ENCODE measurements around a stretch of chr3.

GRCh38 chr3:69111527-69111726, 11.0 kb downstream of the LMOD3 start:
- RRBS = no CpG with 5 or more reads among the region's 1 CpG

DNA sequence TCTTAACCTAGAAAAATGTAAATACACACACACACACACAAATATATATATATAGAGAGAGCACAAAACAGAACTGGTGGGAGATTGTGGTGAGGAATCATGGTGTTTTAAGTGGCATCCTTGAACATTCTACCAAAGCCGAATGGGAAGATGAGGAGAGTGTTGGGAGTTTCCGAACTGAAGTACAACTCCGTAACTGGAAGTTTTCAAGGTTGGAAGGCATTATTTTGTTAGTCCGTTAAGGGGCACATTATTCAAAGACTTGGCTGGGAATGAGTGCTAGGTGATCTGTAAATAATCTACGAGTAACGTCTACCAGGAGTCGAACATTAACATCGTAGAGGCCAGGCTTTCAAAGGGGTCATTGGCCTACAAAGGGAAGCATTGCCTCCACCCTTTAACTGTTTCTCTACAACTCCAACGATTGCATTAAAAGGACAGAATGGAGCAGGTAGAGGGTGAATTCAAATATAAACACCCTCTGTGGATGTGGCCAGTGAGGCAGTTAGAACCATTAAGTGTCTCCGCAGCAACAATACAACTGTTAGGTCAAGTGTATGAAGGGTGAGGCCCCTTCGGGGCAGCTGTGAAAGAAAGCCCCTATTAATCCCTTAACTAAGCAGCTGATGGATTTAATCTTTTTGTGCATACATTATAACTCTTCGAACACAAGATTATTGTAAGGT, 126.0 kb upstream of the LMOD3 start:
- RRBS = no CpG with 5 or more reads among the region's 12 CpGs

DNA sequence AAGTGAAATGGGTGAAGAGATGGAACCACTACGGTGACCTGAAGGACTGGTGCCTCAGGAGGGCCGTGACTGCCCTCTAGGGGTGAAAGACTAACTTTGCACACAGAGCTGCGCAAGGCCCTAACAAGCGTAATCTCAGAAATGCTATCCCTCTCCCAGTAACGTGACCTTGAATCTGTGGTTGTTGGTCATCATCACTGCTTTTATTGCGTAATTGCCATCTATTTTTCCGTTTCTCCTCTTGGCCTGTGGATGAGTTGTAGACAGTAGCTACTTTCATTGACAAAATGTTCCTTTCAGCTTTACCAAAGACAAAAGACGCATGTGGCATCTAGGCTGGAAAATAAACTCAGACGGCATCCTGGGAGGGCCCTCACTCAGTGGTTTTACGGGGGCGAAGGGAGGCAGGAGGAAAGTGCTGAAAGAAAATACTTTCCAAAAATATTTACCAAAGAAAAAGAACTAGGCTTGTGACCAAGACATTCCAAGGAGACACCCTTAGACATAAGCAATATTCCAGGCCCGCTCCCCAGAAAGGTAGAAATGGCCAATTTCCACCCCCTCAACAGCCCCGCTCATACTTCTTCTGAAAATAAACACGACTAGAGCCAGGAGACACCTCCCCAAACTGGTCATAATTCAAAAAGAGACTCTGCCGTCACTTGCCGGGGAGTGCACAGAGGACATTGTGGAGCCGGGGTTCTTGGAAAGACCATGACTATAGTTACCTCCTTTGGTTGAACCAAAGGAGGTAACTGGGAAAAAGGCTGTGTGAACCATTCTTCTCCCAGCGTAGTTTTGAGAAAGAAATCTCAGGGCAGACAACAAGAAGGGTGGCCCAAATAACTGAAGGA, 79.2 kb downstream of the FRMD4B start:
- RRBS = no CpG with 5 or more reads among the region's 18 CpGs

- RRBS = no CpG with 5 or more reads among the region's 7 CpGs
These were observed 99.0 kb upstream of the FRMD4B start for GRCh38 chr3:69484707-69485503.

GRCh38 chr3:69540927-69541579, 155.2 kb upstream of the FRMD4B start:
- RRBS = no CpG with 5 or more reads among the region's 22 CpGs

GRCh38 chr3:69757158-69757784, 18.0 kb downstream of the MITF start:
- RRBS = no CpG with 5 or more reads among the region's 4 CpGs

DNA sequence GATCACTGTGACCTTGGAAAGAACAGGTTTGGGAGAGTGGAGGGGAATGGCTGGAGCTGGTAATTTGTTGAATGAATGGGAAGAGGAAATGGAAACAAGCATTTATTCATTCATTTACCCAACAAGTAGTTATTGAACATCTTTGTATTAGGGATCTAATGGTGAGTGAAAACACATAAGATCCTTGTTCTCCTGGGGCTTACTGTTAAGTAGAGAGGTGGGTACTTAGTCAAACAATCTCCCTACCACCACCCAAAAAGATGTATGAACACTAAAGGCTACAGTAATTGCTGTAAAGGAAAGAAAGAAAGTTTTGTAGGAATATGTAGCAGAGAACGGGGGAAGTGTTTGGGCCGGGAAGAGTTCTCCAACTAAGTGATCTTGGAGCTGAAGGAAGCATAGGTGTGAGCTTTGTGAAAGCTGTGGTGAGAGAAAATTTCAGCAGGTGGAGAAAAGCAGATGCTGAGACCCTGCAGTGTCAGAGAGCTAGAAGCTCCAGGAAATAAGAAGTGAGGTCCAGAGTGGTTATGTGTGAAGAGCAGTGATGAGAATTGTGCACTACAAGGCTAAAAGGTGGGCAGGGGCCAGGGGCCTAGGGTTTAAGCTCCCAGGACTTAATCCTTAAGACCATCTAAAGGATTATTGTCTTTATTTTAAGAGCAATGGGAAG, 159.6 kb downstream of the MITF start:
- RRBS = no CpG with 5 or more reads among the region's 2 CpGs

DNA sequence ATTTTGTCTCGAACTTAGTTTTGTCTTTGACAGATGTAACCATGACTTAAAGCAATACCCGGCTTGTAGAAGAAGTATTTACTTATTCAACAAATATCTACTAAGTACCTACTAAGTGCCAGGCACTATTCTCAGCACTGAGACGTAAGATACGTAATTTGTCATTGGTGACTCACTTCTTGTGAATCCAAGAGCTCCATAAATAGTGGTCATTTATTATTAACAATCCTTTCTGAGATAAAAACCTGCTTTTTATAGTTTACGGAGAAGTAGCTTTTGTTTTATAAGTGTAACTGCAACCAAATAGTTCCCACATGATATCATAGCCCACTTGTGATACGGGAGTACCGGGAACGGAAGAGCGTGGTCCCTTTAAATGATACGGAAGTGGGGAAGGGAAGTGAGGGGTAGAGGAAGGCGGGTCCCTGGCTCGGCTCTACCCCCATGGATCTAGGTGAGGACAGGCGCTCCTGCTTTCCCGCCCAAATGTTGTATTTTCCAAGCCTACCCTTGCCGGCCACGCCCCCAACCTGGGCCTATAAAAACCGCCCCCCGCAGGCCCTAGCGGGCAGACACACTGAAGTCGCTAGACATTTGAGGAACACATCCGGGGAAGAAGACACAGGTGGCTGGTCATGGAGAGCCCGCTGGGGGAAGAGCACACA, 260.0 kb downstream of the MITF start:
- RRBS = 32% methylated on average over 6 of the region's 22 CpGs

- RRBS = no CpG with 5 or more reads among the region's 3 CpGs
These were observed 519.9 kb upstream of the MDFIC2 start for GRCh38 chr3:70832298-70832772.

DNA sequence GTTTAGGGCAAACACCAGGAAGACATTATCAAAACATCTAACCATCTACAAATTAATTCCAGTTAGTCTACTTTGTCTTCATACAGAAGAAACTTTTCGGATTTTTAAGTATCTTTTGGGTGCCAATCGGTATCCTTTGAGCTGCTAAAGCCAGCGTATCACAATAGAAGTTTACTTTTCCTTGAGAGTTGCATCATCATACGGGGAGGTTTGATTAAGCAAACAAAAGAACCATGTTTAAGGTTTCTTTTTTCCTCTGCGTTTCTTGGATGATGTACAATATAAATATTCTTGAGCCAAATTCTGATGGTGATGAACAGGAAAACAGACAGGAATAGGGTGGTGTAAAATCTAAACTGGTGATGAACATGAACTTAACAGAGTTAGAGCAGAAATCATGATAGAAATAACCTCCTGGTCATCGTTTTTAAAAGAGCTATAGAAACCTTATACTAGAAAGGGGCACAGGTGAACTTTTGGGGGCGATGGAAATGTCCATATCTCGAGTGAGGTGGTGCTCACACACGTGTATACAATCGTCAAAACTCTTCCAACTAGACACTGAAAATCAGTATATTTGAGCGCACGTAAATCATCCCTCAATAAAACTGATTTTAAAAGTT, 527.8 kb downstream of the FOXP1 start:
- RRBS = no CpG with 5 or more reads among the region's 12 CpGs

DNA sequence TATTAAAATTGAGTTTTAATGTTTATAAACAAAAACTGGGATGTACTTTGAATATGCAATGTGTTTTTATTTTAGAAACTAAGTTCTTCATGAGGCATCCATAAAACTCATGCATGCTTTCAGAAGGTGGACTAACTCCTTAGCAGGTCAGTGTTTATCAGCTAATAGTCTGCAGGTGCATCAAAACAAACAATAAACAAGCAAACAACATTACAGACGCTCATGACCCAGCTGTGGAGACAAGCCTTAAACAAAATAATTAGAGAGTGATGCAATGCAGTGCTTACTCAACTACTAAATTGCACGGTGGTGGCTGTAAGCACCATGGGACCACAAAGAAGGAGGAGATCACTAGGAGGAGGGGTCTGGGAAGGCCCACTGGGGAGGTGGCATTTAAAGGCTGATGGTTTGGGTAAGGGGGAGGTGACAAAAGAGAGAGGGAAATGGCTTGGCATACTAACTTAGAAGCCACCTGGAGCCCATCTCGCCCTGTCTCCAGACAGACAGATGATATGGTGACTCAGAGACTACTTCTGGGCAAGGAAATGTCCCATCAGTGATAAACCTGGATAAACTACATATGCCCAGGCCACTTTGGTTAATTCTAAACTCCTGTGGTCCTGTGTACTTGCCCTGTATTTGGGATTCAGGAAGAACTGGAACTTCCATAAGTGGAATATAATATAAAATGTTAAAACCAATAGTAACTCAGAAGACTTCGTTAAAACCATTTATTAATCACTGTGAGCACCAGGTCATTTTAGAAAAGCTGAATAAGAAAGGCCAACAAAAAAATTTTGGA, 516.6 kb downstream of the FOXP1 start:
- RRBS = no CpG with 5 or more reads among the region's 4 CpGs

DNA sequence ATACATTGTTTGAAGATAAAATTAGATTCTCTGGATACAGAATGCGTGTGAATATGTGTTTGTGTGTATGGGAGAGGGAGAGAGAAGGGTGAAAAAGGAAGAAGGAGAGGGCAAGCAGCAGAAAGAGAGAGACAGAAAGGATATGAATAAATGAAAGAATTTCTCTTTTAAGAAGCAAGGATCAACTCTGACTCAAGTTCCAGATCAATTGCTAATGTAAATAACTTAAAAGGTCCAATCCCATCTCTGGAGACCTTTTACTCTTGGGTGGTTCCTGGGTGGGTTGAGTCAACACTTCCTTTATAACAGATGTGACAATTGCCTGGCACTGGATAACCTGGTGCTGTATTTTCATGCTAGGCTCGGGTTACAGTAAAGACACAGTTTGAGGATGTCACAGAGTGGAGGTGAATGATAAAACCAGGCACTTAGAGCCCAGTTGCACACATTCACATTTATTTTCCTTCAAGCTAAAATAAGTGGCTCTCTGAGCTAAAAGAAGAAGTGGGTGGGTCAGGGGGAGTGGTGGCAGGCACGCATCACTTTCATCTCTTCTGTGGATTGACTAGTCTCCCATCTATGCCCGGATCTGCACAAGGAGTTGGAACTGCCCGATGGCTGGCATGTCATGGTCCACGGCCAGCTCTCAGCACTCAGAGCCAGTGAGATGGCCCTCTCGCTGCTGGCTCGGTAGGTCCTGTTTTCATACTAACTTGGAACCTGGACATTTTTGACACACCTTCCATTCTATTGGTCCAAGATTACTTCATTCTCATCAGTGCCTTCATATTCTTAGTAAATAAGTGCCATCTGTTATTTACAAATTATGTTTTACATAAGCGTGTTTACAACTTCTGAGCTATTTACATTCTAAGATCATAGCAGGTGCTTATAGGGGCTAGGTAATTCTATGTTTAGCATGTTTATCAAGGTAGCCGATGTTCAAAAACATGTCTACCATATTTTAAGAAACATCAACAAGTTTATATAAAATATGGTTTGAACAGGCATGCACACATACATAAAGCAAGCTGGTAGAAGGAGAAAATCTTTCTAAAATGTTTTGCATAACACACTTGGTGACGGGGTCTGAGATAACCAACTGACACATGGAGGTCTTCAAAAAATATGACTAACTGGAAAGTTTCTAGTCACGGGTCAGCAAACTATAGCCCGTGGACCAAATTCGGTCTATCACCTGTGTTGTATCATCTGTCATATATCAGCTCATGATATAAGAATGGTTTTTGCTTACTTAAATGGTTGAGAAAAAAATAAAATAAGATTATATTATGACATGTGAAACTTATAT, 465.6 kb downstream of the FOXP1 start:
- RRBS = no CpG with 5 or more reads among the region's 14 CpGs

DNA sequence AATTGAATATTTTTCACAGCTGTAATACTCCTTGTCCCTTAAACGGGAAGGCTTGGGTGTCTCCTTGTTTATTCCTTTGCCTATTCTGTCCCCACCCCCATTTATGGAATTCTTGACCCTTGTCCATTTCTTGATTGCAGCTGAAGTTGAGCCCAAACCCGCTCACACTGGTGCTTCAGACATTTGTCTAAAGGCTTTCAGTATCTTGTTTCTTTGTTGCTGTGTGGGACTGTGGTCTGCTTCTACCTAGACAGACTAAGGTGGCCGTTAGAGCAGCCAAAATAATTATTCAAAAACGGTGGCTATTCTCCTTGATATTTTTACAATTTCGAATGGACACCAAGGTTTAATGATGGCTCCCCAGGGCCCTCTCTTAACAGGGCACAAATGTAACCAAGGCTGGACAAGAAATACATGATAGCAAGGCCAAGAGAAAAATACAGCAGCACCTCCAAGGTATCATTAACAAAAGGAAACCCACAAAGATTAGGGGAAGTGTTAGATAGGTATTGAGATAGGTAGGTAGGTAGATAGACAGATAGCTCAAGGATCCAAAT, 449.5 kb downstream of the FOXP1 start:
- RRBS = no CpG with 5 or more reads among the region's 5 CpGs

- RRBS = no CpG with 5 or more reads among the region's 5 CpGs
These were observed 373.1 kb downstream of the FOXP1 start for GRCh38 chr3:71210180-71211025.

- RRBS = no CpG with 5 or more reads among the region's 6 CpGs
These were observed 353.3 kb downstream of the FOXP1 start for GRCh38 chr3:71230165-71230661.

DNA sequence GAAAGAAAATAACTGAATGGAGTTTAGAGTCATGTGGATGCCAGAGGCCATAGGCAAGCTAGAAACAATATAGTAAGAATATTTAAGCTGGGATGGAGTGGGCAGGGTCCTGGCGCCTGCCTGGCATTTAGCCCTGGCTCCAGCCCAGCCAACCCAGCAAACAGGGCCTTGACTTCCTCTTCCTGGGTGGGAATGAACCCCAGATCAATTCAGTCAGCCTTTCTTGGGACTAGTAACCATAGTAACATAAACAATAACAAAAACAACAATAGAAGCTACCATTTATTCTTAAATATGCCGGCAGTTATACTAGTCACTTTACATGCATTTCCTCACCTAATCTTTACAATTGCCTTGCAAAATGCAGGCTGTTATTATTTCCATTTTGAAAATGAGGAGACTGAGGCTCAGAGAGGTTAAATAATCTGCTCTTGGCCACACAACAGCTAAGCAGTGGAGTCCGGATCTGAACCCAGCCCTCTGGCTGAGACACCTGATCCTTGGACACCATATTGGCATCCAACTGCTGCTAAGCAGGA, 334.4 kb downstream of the FOXP1 start:
- RRBS = no CpG with 5 or more reads among the region's 3 CpGs

- RRBS = no CpG with 5 or more reads among the region's 17 CpGs
These were observed 151.0 kb downstream of the FOXP1 start for GRCh38 chr3:71432194-71433209.

- RRBS = no CpG with 5 or more reads among the region's 13 CpGs
These were observed 146.1 kb downstream of the FOXP1 start for GRCh38 chr3:71437068-71438150.

DNA sequence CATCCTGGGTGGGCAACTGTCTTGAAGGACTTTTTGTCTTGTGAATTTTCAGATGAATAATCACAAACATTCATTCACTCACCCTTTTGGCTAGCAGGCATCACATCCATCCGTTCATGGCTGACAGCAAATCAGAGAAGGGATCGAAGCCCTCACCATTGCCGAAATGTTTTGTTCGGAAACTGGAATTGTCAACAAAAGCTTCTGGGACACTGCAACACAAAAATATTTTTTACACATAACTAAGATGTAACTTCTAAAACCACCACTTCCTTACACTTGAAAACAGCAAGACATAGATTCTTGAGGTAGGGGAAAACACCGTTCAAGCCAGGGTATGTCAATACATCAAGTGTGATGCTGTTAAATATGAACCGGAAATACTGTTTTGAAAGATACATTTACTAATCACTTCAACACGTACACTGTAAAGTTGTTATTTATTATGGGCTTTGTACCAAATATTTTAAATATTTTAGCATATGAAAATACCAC, 90.1 kb downstream of the FOXP1 start:
- RRBS = no CpG with 5 or more reads among the region's 7 CpGs

DNA sequence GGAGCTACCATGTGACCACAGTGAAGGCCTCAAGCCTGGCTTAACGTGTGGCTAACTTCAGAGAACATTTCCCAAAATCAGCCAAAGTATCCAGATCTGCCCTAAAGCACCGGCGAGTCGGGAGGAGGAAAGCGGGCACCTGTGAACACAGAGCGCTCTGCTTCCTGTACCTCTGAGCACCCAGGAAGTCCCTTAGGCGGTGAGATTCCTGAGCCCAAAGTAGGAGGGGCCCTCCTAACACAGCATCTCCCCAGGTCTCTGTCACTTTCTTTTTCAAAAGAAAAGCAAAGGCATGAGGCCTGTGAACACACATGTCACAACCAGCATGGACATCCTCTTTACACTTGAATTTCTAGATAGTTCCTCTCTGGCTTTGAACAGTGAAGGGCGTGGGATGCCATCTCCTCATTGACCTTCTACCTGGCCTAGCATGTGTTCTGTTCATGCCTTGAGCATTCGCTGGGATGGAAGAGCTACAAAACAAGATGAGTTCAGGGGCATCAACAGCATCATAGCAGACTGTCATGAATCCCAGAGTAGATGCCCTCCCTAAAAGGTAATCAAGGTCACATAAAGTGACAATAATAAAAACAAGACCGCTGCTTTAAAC, 1.1 kb upstream of the EIF4E3 start:
- RRBS = no CpG with 5 or more reads among the region's 10 CpGs

Measured in epidermal melanocyte (primary cell).